ENCODE data around the genes SHROOM3 and FRAS1.

DNA sequence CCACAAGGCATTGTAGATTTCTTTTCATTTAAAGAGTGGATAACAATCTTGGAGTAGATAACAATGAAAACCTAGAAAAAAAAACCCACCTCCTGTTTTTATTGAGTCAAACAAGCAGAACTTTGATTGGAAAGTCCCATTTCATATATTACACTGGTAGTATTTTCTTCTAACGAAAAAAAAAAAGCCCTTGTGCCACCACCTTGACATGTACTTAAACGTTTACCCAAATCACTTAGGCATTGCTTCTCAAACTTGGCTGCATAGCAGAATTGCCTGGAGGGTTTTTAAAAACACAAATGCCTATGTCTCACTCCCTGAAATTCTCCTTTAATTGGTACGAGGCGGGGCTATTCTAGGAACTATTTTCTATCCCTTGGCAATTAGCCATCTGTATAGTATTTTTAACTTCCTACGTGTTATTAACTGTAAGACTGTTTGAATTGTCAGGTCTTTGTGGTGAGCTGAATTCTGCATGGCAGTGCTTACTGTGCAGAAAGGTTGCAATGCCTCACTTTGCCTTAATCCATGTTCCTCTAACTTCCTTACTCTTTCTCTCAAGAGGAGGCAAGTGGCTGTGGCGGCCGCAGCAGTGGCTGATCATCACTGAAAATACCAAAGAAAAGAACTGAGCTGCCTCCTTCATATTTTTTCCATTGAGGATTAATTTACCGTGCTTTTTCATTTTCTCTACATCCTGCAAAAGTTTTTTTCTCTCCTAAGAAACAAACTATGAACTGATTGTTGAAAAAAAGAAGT, at the start of gene SHROOM3:
SHROOM3 (plus strand) TSS at position 548 of the 759 bp plus-strand sequence.
- CAGE, long polyA plus RNA: no peak
- RRBS: no CpG with 5 or more reads among the region's 8 CpGs

DNA sequence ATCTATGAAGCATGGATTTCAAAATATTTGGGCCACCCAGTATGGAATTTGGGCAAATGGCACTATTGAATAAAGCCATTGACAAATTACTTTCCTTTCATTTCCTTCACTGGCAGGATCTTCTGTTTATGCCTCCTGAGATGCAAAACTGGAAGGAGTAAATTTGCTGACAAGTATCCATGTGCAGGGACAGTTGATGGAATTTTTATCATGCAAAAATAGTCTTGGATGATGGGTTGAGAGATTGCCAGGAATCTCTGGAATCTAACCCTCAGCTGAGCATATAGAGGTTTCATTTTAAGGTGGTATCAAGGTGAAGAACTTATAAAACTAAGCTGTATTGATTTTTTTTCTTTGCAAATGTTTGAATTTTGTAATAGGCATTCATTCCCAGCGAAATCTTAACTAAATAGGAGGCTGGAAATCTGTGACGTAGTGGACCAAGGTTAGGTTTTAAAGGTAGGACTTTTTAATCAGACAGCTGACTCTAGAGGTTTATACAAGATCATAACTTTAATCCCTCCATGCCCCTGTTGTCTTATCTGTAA, 101.1 kb downstream of the SHROOM3 start:
- CAGE, long polyA plus RNA: no peak
- RRBS: no CpG with 5 or more reads among the region's 2 CpGs

DNA sequence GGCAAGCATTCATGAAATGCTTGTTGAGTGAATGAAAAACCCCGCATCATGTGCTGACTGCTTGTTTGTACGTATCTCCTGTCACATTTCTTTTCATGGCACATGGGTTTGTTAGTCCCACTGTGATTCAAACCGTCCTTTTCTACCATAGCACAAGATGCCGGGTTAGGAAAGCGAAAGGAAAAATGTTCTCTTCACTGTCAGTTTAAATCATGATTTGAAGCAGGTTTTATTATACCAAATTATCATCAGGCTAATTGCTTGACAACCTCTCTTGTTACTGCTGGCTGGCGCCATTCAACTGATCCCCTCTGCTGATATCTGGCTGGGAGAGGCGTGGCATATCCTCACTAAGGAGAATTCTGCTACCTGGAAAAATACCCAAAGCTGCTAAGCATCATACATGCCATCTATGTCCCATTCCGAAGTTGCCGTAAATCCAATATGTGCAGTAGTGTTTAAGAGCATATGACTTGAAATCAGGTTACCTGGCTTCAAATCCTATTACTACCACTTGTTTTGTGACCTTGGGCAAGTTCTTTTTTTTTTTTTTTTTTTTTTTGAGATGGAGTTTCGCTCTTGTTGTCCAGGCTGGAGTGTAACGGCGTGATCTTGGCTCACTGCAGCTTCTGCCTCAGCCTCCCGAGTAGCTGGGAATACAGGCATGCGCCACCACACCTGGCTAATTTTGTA, 145.0 kb downstream of the SHROOM3 start:
- CAGE, long polyA plus RNA: no peak
- RRBS: no CpG with 5 or more reads among the region's 14 CpGs

- CAGE, long polyA plus RNA: no peak
- RRBS: no CpG with 5 or more reads among the region's 4 CpGs
Observed at GRCh38 chr4:76587963-76588879, 153.2 kb downstream of the SHROOM3 start.

GRCh38 chr4:76811566-76811862, 86.4 kb downstream of the SOWAHB start:
- CAGE, long polyA plus RNA: no peak
- RRBS: no CpG with 5 or more reads among the region's 6 CpGs

DNA sequence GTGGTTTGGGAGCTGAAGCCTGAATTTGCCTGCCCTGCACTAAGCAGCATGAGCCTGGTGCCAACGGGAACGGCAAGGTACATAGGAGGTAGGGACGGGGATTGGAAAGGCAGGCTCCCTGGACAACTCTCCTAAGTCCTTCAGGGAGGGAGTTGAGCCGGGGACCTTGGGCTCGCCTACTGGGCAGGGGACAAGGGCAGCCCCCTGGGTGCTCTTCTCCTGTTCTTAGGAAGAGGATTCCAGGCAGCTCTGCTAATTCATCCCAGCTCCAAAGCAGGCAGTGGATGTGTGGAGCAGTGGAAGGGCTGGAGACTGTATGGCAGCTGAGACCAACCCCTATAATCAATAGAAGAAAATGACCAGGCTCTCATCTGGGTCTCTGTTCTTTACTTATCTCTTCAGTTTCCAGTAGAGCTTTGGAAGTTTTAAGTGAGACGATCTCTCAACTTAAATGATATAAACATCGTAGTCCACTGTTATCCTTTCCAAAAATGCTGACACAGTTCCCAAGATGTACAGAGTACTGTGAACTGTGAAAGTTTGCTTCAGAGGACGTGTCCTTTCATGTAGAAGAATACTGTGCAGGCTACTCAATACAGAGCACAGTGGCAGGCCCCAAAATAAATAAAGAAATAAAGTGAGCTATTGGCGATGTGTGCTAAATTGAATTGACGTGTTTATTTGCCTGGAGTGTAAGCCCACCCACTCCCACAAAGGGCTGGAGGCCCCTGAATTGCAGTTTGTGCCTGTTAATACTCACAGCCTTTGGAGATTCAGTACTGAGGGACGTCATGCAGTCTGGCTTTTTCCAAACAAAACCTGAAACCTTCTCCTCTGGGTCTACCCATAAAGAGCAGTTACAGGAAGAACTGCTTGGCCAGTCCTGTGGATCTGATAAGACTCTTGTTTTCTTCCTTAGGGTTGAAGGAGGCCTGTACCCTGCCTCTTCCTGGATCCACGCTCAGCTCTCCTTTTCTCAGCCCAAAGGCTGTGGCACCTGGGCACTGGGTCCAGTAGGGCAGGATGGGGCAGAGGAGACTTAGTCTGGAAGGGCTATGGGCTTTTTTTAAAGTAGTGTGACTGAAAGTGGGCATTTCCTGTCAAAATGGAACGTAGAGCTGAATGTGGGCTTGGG, 66.2 kb downstream of the SOWAHB start:
- CAGE, long polyA plus RNA: no peak
- RRBS: no CpG with 5 or more reads among the region's 13 CpGs

DNA sequence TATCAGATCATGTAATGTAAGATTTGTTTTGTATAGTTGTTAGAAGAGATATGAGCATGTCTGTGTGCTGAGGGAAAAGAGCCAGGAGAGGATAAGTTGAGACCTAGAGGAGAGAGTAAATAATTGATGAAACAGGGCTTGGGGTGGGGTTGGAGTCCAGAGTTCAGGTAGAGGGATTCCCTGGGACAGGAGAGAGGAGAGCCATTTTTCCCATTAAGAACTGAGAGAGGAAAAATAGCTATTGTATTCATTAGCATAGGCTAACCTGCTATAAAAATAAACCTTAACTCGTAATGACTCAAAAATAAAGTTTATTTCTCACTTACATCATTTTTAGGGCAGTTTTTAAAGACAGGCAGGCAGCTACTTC, 4.6 kb upstream of the SOWAHB start:
- CAGE, long polyA plus RNA: no peak
- RRBS: no CpG with 5 or more reads among the region's 1 CpG

DNA sequence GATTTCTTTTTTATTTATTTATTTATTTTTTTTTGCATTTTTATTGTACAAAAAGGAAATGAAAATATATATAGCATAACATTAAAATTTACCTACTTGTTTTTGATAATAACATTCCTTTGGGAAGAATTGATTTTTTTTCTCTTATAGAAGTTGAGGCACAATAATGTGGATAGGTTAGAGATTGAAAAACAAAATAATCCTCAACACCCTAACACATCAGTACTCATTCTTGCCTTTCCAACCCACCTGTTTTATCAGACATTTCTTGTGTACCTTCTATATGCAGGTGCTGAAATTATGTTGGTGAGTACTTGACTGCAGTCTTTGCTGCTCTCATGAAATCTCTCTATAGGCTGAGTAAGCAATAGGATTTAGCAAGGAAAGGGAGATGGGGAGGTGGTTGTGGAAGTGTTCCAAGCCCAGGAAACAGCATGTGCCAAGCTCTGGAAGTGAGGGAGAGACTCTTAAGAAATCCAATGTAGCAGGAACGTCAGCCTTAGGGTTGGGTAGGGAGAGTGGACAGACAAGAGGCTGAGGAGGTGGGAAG, 5.5 kb downstream of the SEPTIN11 start:
- CAGE, long polyA plus RNA: no peak
- RRBS: no CpG with 5 or more reads among the region's 1 CpG

- CAGE, long polyA plus RNA: no peak
- RRBS: no CpG with 5 or more reads among the region's 8 CpGs
Observed at GRCh38 chr4:77012705-77013449, 62.9 kb downstream of the CCNI start.

DNA sequence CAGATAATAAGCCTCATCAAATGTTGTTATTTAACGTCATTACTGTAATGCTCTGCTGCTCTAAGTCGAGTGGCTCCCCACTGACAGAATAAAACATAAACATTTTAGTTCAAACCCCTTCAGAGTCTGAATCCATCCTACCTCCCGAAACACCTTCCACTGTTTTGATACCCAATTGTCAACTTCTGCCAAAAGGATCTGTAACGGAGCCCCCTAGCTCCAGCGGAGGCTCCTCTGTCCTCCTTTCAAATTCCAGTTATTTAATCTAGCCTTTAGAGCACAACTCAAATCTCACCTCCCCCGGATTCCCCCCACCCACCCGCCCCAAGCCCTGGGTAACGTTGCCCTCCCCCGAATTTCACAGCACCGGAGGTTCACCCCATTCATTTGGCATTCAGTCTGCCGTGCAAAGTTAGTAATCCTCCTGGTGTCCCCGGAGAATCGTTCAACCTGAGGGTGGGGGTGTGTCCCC, 1.1 kb downstream of the CCNI start:
- CAGE, long polyA plus RNA: no peak
- RRBS: 4% methylated on average over 5 of the region's 13 CpGs

DNA sequence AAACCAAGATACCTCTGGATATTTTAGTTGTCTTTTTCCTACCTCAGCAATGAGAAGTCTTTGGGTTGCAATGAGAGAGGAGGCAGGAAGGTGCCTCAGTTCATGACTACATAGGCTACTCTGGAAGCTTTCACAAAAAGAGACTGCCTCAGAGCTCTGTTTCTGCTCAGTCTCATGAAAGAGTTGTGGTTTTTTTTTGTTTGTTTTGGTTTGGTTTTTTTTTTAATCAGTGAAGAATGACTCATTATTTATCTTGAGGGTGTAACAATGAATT, 67.6 kb upstream of the CXCL13 start:
- CAGE, long polyA plus RNA: no peak

DNA sequence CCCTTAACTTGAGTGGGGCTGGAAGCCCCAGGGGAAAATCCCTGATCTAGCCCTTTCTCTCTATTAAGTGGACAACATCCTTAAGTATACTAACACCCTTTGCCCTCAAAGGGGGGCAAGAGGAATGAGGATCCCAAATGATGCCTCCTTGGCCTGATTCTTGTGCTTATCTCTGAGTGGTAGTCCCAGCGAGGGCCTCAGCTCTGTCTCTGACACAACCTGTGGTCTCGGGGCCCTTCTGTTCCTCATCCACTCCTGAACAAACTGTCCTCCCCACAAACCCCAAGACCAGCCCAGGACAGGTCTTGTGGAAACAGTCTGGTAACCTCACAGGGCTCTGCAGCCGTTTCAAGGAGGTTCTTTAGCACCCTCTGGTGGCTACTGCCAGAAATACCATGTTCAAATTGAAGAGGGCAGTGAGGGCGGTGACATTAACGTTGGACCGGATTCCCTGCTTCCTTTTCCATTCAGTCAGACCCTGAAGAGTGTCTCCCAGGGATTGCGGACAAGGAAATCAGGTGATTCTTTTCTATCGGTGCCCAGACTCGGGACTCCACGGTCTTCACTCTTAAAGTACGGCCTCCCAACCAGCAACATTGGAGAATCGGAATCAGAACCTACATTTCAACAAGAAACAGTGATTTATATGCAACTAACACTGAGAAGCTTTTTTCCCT, 13.0 kb downstream of the CXCL13 start:
- CAGE, long polyA plus RNA: no peak
- RRBS: no CpG with 5 or more reads among the region's 12 CpGs

DNA sequence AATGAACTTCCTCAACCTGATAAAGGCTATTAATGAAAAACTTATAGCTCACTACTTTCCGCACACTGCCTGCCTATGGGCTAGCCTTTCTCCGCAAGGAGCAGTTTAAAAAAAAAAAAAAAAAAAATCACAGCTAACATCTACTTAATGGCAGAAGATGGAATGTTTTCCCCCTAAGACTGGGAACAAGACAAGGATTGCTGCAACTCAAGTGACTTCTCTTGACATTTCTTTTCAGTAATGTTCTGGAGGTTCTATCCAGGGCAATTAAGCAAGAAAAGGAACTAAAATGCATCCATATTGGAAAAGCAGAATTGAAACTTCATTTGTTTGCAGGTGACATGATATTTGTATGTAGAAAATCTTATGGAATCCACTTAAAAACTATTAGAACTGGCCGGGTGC, 7.4 kb downstream of the CNOT6L start:
- CAGE, long polyA plus RNA: no peak
- RRBS: no CpG with 5 or more reads among the region's 3 CpGs

DNA sequence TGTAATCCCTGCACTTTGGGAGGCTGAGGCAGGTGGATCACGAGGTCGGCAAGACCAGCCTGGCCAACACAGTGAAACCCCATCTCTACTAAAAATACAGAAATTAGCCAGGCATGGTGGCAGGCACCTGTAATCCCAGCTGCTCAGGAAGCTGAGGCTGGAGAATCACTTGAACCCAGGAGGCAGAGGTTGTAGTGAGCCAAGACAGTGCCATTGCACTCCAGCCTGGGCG, 7.1 kb downstream of the CNOT6L start:
- CAGE, long polyA plus RNA: no peak
- RRBS: no CpG with 5 or more reads among the region's 3 CpGs

- CAGE, long polyA plus RNA: no peak
Observed at GRCh38 chr4:77827266-77827842, 8.2 kb upstream of the CNOT6L start.

GRCh38 chr4:77922304-77922859, 59.8 kb downstream of the MRPL1 start:
- CAGE, long polyA plus RNA: no peak
- RRBS: no CpG with 5 or more reads among the region's 2 CpGs

DNA sequence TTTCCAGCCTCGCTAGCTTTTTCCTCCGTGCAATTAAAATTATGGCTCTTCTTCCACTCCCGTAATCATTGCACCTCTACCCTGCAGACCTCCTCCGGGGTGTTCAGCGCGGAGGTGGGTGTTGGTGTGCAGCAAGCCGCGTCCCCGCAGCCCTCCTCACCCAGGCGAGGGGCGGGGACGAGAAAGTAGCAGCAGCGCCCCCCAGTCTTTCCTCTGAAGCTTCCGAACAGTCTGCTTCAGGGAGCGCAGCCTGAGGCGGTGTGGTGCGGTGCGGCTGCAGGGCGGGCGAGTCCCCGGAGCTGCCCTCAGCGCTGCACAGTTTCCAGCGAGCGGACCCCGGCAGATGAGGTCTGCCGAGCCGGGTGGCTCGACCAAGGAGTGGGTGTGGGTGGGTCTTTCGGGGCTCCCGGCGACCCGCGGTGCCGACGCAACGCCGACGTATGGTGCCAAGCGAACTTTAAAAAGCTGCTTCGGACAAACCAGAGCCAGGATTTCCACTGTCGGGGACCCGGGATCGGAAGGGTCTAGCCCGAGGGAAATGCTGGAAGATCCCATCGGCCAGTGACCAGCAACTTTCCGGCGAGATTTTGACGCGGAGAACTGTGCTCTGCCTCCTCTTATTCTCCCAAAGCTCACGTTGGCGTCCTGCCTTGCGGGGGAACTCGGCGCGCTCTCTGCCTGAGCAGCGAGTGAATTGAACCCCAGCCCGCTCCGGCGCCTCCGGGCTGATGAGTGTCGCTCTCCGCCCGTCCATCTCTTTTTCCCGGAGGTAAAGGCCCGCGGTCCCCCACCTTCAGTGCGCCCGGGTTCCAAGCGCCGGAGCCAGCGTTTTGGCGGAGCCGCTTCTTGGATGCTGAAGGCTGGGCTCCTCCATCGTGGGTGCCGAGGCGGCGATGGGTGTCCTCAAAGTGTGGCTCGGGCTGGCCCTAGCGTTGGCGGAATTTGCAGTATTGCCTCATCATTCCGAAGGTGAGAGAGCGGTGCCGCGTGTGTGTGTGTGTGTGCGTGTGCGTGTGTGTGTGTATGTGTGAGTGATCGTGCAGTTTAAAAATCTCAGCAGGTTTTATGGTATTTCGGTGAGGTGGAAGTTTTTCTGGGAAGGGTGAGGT, at the start of gene FRAS1:
FRAS1 (plus strand) TSS at position 207 of the 1,109 bp plus-strand sequence.
- CAGE, long polyA plus RNA: no peak
- RRBS: 2% methylated on average over 27 of the region's 88 CpGs

DNA sequence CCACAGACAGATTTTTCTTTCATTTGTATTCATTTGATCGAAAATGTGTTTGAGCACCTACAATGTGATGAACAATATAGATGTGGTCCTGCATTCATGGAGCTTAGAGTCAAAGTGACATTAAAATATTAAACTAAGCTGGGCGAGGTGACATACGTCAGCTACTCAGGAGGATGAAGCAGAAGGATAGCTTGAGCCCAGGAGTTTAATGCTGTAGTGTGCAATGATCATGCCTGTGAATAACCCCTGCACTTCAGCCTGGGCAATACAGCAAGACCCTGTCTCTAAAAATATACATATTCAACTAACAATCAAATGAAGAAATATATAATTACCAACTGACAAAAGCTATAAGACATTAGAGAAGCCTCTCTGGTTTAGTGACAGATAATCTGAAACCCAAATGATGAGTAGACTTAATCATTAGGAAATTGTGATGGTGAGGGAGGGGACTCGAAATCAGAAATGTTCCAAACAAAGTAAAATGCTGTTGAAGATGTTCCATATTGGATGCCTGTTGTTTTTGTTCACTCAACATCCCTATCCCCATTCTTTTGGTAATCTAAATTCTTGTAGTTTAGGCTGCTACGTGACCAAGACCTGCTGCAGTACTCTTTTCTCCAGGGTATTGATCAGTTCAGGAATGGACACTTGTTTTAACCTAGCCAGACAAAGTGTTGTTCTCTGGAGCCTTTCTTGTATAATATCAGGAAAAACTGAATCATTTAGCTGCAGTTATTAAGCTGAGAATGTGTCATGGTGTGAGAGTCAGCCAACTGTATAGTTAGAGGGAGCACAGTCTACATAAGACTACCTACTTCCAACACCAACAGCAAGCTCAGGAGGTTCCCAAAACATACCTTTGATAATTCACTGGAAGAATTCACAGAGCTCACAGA, 76.9 kb downstream of the ANXA3 start:
- CAGE, long polyA plus RNA: no peak
- RRBS: no CpG with 5 or more reads among the region's 5 CpGs

DNA sequence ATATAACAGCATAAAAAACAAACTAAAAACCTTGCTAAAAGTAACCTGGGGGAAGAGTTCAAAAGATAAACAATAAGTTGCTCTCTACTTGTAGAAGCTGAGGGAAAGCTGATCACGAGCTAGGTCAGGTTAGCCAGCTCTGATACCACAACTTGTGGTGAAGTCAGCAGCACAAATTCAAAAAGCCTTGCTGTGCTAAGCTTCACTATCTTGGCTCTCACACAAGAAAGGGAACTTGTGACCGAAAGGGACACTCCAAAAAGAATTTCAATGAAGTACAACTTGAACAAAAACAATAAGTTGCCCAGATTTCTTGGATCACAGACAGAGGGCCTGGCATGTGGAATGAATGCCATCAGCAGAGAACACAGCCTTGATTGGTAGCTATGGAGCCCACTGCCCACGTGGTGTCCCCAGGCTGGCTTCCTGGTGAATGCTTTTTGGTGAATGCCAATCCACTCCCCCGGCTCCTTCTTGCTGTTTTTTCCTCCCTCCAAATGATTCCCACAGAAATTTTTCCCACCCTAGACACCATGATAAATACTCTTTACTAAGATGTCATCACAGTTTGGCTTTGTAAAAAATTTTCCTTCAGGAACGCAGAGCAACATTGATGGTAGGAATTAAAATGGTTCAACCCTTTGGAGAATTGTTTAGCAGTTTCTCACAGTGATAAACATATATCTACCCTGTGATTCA, 82.5 kb downstream of the ANXA3 start:
- CAGE, long polyA plus RNA: no peak
- RRBS: no CpG with 5 or more reads among the region's 5 CpGs

- CAGE, long polyA plus RNA: no peak
- RRBS: no CpG with 5 or more reads among the region's 3 CpGs
Observed at GRCh38 chr4:78644628-78644964, 93.0 kb downstream of the ANXA3 start.

Data from AG04450 (cell line).